Measurements from ENCODE around the genes CBLB, IFT57 and DZIP3.

GRCh38 chr3:105368520-105369492 is 2.1 kb downstream of the ALCAM start:
- PRO-cap, 3 experiments, result peak in 2 of 3 experiments; most common plus-strand start chr3:105368885 (in 1); most common minus-strand start chr3:105368764 (in 1)
- RAMPAGE, long total RNA, 2 experiments, result no peak in any of the 2 experiments
- RRBS, result no CpG with 5 or more reads among the region's 44 CpGs

DNA sequence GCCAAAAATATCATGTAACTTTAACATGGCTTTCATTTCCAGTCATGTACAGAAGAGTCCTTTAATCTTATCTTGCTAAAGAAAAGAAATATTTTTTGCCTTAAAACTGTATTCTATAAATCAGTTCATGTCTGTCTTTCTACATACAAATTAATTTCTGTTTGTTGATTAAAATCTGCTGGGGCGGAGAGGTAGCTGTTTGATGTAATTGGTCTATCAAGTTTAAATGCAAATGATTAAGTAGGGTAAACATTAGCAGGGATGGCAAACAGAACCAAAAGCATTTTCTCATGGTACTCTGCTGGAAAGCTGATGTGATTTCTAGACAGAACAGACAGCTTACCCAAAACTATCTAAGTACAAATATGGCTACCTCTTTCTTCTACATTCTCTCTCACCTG is 132.8 kb downstream of the ALCAM start:
- PRO-cap, 3 experiments, result no peak in any of the 3 experiments
- RAMPAGE, long total RNA, 2 experiments, result no peak in any of the 2 experiments
- RRBS, result no CpG with 5 or more reads among the region's 1 CpG

- PRO-cap, 3 experiments, result no peak in any of the 3 experiments
- RAMPAGE, long total RNA, 2 experiments, result no peak in any of the 2 experiments
- RRBS, result no CpG with 5 or more reads among the region's 4 CpGs
Measured at GRCh38 chr3:105576019-105576329, 209.3 kb downstream of the ALCAM start.

GRCh38 chr3:105784652-105785294 is 84.0 kb downstream of the CBLB start:
- PRO-cap, 3 experiments, result peak in 3 of 3 experiments; most common plus-strand start chr3:105785036 (in 1); most common minus-strand start chr3:105784853 (in 3)
- RAMPAGE, long total RNA, 2 experiments, result no peak in any of the 2 experiments
- RRBS, result no CpG with 5 or more reads among the region's 4 CpGs

DNA sequence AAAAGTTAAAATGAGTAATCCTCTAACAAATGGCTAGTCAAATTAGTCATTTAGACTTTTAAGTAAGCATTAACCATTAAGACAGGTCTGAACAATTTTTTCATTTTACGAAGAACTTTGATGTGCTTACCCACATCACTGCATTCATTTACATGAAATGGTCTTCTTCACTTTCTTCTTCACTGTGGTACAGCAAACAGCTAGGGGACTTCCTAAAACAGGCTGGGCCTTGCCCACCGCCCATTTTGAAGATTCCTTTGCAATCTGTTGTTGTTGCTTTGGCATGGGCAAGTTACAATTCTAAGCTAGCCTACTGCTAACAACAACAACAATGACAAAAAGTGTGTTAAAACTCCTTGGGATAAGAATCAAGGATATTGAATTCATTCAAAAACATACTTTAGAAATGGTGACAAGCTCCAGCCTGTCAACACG is 67.4 kb downstream of the CBLB start:
- PRO-cap, 3 experiments, result no peak in any of the 3 experiments
- RAMPAGE, long total RNA, 2 experiments, result no peak in any of the 2 experiments
- RRBS, result no CpG with 5 or more reads among the region's 3 CpGs

- PRO-cap, 3 experiments, result peak in 3 of 3 experiments; most common plus-strand start chr3:105869184 (in 1); most common minus-strand start chr3:105868984 (in 3)
- RAMPAGE, long total RNA, 2 experiments, result start-site peak on the plus strand in 2 of 2 experiments, at chr3:105869109-105869189 at its widest, 15 to 77 reads per replicate; start-site peak on the minus strand in 2 of 2 experiments, at chr3:105868831-105869047 at its widest, 2,783 to 3,390 reads per replicate
- RRBS, result under 1% methylated on average over 13 of the region's 65 CpGs
Measured at GRCh38 chr3:105868673-105869337, at the start of gene CBLB. Gene CBLB (minus strand): TSS chr3:105869012.

GRCh38 chr3:106193504-106193837 is 324.7 kb upstream of the CBLB start:
- PRO-cap, 3 experiments, result no peak in any of the 3 experiments
- RAMPAGE, long total RNA, 2 experiments, result no peak in any of the 2 experiments

- PRO-cap, 3 experiments, result no peak in any of the 3 experiments
- RAMPAGE, long total RNA, 2 experiments, result no peak in any of the 2 experiments
- RRBS, result no CpG with 5 or more reads among the region's 3 CpGs
Measured at GRCh38 chr3:107068934-107069359, 308.3 kb upstream of the CCDC54 start.

DNA sequence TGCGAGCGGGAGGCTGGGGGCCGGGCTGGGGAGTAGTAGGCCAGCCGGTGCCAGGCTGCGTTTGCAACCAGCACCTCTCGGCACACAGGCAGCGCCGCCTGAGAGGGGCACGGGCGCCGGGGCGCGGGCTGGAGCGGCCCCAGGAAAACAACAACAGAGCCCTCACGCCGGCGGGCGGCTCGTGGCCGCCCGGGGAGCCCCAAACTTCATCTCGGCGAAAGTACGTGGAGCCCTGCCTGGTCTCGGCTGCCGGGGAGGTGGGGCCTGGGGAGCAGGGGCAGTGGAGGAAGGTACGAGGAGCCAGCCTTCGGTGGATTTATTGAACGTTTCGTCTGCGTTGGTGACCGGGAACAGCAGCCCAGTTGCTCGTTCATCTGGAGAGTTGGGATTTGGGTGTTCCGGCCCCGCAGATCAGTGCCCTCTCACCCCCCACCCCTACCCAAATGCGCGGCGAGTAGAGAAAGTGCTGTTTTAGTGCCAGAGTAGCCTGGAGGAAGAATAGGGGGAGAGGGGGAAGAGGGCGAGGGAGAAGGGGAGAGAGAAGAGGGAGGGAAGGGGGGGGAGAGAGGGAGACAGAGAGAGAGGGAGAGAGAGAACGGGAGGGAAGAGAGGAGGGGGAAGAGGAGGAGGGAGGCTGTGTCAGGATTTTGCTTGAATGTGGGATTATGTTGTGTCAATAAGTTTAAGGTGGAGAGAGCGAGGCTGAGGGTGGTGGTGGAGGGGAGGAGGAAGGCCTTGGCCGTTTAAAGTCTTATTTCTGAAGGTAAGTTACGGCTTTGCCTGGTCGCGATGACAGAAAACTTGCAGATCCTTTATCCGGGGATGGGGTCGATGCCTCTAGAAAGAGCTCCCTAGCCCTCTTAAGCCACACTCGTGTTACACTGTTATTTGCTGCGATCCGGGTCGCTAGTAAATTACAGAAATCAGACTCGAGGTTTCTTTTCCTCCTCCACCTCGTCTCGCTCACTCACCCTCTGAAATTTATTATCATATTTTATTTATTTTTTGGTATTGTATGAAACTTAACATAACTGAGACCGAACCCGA is 993 bp downstream of the BBX start:
- PRO-cap, 3 experiments, result peak in 3 of 3 experiments; most common plus-strand start position 570 of the sequence (in 3); most common minus-strand start position 384 of the sequence (in 2)
- RAMPAGE, long total RNA, 2 experiments, result no peak in any of the 2 experiments
- RRBS, result 1% methylated on average over 32 of the region's 56 CpGs

DNA sequence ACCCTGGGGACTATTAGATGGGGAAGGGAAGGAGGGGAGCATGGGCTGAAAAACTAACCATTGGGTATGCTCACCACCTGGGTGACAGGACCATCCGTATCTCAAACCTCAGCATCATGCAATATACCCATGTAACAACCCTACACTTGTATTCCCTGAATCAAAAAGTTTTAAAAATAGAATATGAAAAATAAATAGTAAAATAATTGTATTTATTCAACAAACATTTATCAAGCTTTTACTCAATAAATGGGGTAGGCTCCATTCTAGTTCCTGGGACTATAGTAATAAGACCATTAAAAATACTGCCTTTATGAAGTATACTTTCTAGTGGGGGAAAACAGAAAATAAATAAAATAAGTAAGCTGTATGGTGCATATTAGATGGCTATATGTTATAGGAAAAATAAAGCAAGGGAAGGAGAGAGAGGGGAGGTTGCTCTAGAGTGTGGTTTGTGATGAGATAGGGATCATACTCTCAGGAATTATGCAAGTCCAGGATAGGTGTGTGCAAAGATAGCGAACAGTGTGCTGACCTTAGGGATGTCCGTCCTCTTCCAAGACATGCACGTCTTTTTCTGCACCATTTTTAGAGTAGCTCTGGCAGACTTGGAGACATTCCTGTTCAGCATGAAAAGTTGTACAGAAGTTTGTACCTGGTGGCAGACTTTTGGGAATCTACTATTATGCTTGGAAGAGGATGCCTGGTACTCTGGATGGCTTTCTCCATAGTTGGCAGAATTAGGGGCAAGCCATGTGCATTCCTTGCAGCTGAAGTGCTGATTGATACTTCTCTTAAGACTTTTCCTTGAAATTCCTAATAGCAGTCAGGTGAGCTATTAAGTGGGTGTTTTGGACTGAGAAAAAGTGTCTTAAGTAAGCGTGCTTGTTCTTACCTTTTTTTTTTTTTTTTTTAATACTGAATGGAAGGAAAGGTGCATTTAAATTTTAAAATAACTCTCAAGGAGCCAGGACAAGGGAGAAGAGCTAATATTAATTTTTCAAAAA is 26.5 kb downstream of the BBX start:
- PRO-cap, 3 experiments, result no peak in any of the 3 experiments
- RAMPAGE, long total RNA, 2 experiments, result no peak in any of the 2 experiments
- RRBS, result no CpG with 5 or more reads among the region's 5 CpGs

GRCh38 chr3:107578467-107578917 is 55.7 kb downstream of the BBX start:
- PRO-cap, 3 experiments, result no peak in any of the 3 experiments
- RAMPAGE, long total RNA, 2 experiments, result no peak in any of the 2 experiments
- RRBS, result no CpG with 5 or more reads among the region's 3 CpGs

- PRO-cap, 3 experiments, result no peak in any of the 3 experiments
- RAMPAGE, long total RNA, 2 experiments, result no peak in any of the 2 experiments
- RRBS, result no CpG with 5 or more reads among the region's 11 CpGs
Measured at GRCh38 chr3:107772493-107773467, 250.0 kb downstream of the BBX start.

DNA sequence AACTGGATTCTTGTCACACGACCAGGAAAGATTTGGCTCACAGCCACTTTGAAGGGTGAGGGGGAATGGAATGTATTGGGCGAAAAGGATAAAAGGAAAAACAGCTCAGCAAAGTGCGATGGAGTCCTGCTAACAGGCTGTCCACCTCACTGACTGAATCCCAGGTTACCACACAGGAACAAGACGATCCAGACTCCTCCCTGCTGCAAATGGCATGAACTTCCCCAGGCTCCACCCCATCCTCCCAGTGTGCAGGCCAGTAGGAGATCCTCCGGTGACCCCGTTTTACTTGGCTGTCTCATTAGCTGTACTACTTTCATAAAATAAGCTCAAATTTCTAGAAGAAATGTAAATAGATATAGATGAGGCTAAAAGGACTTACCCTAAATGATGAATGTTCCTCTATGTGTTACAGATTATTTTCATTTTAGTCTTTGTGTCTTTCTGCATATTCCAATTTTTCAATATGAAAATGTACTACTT is 186.1 kb downstream of the CD47 start:
- PRO-cap, 3 experiments, result peak in 3 of 3 experiments; most common plus-strand start position 247 of the sequence (in 1); most common minus-strand start position 155 of the sequence (in 3)
- RAMPAGE, long total RNA, 2 experiments, result no peak in any of the 2 experiments
- RRBS, result no CpG with 5 or more reads among the region's 6 CpGs

DNA sequence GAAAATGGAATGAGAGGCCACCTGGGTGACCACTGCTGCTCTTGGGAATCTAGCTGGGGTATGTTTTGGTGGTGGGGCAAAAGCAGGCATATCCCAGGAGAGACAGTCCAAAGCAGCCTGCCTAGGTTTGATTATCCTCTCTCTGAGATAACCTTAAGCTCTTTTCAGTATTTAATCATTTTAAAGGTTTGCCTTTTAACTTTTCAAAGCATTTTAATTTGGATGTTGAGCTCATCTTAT is 2.0 kb upstream of the CD47 start:
- PRO-cap, 3 experiments, result no peak in any of the 3 experiments
- RAMPAGE, long total RNA, 2 experiments, result no peak in any of the 2 experiments

- PRO-cap, 3 experiments, result peak in 3 of 3 experiments; most common plus-strand start chr3:108222620 (in 3); most common minus-strand start chr3:108222401 (in 2)
- RAMPAGE, long total RNA, 2 experiments, result start-site peak on the plus strand in 1 of 2 experiments, at chr3:108222533-108222607 at its widest, 315 reads per replicate; start-site peak on the minus strand in 2 of 2 experiments, at chr3:108222352-108222440 at its widest, 1,701 to 4,711 reads per replicate
- RRBS, result 1% methylated on average over 8 of the region's 59 CpGs
Measured at GRCh38 chr3:108221825-108222754, at the start of gene IFT57. Gene IFT57 (minus strand): TSS chr3:108222424.

GRCh38 chr3:108410502-108411113 is 99.8 kb downstream of the MYH15 start:
- PRO-cap, 3 experiments, result no peak in any of the 3 experiments
- RAMPAGE, long total RNA, 2 experiments, result no peak in any of the 2 experiments
- RRBS, result no CpG with 5 or more reads among the region's 12 CpGs

DNA sequence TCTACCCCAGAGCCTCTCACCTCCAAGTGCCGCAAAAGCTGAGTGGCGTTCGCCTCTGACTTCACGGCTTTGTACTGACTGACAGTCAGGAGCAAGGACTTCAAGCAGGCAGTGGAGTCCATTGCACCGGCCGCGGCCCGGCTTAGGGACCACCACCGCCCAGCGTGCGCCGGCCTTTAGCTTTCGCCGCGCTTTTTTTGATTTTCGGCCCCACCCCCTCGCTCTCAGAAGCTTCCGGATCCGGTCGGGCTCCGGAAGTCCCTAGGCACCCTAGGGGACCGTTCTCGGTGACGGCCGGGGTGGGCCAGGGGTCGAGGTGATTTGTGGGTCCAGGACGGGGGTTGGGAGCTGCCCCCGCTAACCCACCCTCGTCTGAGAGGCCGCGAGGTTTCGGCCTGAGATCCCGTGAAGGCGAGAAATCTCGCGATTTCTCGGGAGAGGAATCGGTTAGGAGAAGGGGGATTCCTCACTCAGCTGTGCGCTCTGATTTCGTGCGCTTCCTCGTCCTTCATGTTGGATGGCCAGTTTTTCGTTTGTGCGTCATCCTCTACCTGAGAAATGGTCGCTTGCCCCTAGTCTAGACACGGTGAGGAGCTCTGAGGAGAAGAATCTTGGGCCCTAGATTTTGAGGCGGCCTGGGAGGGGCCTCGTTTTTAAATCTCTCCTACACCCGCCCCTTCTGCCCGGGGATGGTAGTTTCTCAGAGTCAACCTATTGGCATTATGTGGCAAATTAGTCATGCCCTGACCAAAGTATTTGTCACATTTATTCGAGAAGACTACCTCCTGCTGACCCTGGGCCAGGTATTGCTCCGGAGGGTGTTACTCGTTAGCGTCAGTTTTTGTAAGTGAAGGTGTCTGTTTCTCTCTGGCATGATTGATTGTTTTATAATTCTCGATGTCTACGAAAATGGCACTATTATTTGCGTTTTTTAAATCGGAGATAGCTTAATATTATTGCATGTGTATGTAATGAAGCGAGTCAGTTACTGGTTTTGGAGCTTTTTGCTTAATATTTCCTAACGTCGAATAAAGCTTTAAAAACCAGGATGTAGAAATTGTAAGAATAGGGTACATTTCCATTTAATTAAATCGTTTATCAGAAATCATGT is at the start of gene DZIP3:
TSS of gene DZIP3 (plus strand) at position 469 of the 1,111 bp plus-strand sequence.
- PRO-cap, 3 experiments, result peak in 3 of 3 experiments; most common plus-strand start position 469 of the sequence (in 3); most common minus-strand start position 185 of the sequence (in 3)
- RAMPAGE, long total RNA, 2 experiments, result start-site peak on the plus strand in 2 of 2 experiments, centred at positions 281 to 458 of the sequence, 217 to 1,276 reads per replicate; start-site peak on the minus strand in 1 of 2 experiments, centred at positions 204 to 369 of the sequence, 52 to 63 reads per replicate
- RRBS, result under 1% methylated on average over 8 of the region's 62 CpGs

DNA sequence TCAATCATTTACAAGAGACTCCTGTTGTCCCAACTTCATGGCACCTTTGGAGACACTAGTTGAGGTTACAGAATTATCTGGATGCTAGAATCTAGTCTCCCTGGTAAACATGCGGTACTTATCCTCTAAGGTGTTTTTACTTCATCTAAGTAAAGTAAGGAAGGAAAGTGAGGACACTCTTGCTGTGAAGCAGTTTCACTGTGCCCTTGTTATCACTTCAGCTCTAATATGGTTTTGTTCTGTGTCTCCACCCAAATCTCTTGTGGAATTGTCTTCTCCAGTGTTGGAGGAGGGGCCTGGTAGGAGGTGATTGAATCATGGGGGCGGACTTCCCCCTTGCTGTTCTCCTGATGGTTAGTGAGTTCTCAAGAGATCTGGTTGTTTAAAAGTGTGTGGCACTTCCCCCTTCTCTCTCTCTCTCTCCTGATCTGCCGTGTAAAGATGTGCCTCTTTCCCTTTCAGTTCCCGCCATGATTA is 33.3 kb downstream of the RETNLB start:
- PRO-cap, 3 experiments, result no peak in any of the 3 experiments
- RAMPAGE, long total RNA, 2 experiments, result no peak in any of the 2 experiments
- RRBS, result no CpG with 5 or more reads among the region's 4 CpGs

DNA sequence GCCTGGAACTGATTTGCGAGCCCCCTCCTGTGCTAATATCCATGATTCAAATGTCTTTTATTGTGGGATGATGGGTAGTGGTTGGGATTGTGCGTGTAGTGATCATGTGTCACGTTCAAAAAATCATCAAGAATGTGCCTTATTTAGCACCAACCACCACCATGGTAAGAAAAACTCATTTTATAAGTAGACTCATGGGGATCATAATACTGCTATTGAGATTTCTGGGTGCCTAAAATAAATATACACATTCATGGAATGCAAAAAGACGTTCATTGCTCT is 3.8 kb downstream of the TRAT1 start:
- PRO-cap, 3 experiments, result no peak in any of the 3 experiments
- RAMPAGE, long total RNA, 2 experiments, result no peak in any of the 2 experiments
- RRBS, result no CpG with 5 or more reads among the region's 4 CpGs

GRCh38 chr3:109189029-109189352 is 52.5 kb downstream of the C3orf85 start:
- PRO-cap, 3 experiments, result no peak in any of the 3 experiments
- RAMPAGE, long total RNA, 2 experiments, result no peak in any of the 2 experiments
- RRBS, result no CpG with 5 or more reads among the region's 4 CpGs